Pulmonary lymph node (tissue), 1 donor: ENCODE data around the genes DNAJC22 and ASIC1.

GRCh38 chr12:49132796-49133532, 1.8 kb upstream of the TUBA1B start:
- PRO-cap: no peak

GRCh38 chr12:49225886-49226085, 36.9 kb upstream of the TUBA1A start:
- PRO-cap: no peak

DNA sequence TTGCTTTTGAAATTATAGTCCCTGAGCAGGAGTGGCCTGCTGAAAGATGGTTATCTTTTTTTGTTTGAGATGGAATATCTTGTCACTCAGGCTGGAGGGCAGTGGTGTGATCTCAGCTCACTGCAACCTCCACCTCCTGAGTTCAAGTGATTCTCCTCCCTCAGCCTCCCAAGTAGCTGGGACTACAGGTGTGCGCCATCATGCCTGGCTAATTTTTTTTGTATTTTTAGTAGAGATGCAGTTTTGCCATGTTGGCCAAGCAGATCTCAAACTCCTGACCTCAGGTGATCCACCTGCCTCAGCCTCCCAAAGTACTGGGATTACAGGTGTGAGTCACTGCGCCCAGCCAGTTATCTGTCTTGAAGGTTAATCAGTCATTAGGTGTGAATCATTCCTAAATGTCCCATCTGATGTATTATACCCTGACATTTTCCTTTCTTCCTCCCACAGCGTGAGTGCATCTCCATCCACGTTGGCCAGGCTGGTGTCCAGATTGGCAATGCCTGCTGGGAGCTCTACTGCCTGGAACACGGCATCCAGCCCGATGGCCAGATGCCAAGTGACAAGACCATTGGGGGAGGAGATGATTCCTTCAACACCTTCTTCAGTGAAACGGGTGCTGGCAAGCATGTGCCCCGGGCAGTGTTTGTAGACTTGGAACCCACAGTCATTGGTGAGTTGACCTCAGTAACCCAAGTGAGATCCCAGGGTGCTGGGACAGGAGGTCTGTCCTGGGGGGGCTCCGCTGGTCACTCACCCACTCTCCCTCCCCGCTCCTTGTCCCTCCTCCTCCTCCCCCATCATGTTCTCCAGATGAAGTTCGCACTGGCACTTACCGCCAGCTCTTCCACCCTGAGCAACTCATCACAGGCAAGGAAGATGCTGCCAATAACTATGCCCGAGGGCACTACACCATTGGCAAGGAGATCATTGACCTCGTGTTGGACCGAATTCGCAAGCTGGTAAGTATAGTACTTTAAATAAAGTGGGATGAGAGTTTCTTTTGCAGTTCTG, 4.4 kb downstream of the TUBA1C start:
- PRO-cap: no peak

DNA sequence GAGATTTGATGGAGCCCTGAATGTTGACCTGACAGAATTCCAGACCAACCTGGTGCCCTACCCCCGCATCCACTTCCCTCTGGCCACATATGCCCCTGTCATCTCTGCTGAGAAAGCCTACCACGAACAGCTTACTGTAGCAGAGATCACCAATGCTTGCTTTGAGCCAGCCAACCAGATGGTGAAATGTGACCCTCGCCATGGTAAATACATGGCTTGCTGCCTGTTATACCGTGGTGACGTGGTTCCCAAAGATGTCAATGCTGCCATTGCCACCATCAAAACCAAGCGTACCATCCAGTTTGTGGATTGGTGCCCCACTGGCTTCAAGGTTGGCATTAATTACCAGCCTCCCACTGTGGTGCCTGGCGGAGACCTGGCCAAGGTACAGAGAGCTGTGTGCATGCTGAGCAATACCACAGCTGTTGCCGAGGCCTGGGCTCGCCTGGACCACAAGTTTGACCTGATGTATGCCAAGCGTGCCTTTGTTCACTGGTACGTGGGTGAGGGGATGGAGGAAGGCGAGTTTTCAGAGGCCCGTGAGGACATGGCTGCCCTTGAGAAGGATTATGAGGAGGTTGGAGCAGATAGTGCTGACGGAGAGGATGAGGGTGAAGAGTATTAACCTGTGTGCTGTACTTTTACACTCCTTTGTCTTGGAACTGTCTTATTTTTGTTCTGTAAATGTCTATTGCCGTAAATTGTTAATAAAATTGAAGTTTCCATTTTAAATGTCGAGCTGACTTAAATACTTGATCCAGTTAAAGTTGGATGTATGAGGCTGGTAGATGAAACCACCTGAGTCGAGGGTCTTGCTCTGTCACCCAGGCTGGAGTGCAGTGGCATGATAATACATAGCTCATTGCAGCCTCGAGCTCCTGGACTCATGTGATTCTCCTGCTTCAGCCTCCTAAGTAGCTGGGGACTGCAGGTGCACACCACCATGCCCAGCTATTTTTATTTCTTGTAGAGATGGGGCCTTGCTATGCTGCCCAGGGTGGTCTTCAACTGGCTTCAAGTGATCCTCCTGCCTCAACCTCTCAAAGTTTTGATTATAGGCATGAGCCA, 8.1 kb downstream of the TUBA1C start:
- PRO-cap: no peak

- PRO-cap: no peak
Measured at GRCh38 chr12:49273671-49274350, 8.9 kb downstream of the TUBA1C start.

- PRO-cap: unidirectional peak, plus-strand start at chr12:49346936
Measured at GRCh38 chr12:49346552-49347092, at the start of gene DNAJC22. Gene DNAJC22 (plus strand): TSS chr12:49346888.

DNA sequence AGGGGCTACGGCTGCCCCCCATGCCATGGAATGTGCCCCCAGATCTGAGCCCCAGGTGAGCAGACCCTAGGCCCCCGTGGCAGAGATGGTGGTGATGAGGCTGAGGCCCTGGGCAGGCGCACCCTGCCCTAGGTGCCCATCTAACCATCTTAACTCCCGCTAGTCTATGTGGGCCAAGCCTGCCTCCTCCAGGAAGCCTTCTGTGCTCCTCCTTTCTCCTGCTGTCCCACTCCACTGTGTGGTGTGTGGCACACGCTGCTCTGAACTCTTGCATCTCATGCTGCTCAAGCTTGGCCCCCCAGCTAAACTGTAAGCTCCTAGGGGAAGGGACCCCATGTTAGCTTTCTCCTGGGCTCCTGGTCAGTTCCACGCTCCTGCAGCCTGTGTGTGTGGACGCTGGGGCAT, 12.0 kb downstream of the MCRS1 start:
- PRO-cap: no peak

DNA sequence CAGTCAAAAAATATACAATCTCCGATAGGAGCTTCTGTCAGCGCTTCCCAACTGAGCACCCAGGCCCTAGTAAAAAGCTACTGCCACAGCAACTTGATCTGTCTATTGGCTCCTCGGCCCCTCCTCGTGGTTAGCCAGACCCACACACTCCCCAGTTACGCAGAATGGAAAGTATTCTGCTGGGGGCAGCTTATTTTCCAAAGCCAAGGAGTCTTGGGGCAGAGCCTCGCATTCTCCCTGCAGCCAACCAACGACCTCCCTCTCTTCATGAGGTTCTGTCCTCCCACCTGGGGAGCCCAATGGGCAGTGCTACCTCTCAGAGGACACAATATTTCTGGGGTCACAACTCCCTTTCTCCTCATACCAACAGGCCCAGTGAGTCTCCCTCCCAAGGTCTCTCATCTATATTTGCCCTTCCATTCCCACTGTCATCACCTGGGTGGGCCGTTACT, 32.0 kb downstream of the FMNL3 start:
- PRO-cap: no peak

DNA sequence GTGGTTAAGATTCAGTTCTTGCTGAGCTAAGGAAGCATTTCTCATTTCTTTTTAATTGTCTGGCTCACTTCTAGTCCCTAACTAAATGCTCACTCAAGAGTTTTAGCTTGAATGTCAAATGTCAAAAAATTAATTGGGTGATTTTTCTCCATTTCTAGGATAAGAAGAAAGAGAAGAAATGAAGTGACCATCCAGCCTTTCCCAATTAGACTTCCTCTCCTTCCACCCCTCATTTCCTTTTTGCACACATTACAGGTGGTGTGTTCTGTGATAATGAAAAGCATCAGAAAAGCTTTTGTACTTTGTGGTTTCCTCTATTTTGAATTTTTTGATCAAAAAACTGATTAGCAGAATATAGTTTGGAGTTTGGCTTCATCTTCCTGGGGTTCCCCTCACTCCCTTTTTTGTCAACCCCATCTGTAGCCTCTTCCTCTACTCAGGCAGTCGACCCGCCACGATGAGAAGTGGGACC, 21.4 kb downstream of the TMBIM6 start:
- PRO-cap: no peak

- PRO-cap: no peak
Measured at GRCh38 chr12:49868798-49869876, 26.2 kb upstream of the BCDIN3D start.

- PRO-cap: no peak
Measured at GRCh38 chr12:49942926-49943609, 7.5 kb upstream of the AQP2 start.

GRCh38 chr12:49979157-49979751, 6.5 kb downstream of the AQP6 start:
- PRO-cap: no peak

GRCh38 chr12:50057040-50058281, at the start of gene ASIC1:
Gene ASIC1 (plus strand): TSS chr12:50057596.
- PRO-cap: unidirectional peak, plus-strand start at chr12:50057425; unidirectional peak, plus-strand start at chr12:50057641

DNA sequence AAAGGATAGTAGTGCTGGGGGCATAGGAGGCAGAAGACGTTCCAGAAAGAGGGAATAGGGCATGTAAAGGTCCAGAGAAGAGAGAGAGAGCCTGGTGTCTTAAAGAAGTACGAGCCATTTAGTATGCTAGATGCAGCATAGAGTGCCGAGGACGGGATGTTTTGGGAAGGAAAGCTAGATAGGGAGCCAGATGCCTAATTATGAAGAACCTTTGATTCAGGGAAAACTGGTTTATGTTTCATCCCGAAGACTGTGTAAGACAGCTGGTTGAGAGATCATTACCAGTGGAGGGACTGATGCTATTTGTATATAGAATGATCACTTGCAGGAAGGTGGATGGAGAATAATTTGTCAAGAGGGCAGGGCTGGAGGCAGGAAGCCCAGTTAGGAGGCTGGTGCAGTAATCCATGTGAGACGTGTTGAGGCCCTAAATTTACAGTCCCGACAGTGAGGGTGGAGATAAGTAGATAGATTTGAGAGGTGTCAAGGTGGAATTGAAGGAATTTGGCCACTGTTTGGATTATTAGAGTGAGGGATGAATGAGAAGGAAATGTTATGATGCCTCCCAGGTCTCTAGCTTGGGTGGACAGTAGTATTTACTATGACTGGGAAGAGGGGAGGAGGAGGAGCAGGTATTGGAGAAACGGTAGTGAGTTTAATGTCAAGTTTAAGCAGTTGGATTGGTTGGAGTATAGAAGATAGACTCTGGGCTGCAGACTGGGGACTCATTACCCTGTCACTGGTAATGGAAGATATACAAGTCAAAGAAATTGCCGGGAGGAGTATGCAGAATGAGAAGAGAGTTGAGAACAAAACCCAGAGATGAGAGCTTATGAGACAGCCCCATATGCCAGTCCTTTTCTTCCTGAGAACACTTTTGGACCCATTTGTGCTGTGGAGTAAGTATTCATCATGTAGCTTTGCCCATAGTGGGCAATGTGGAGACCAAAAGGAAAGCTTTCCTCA, 7.9 kb upstream of the GPD1 start:
- PRO-cap: no peak

DNA sequence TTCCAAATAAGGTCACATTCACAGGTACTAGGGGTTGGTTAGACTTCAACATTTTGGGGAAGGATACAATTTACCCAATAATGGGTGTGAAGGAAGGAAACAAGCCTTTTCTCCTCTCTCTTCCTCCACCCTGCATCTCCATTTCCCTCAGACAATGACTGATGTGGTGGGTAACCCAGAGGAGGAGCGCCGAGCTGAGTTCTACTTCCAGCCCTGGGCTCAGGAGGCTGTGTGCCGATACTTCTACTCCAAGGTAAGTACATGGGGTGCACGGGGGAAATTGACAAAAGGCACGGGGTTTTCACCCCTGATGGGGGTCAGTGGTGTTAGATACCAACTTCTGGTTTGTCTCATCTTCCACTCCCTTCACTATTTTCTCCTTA, 5.3 kb upstream of the GPD1 start:
- PRO-cap: unidirectional peak, plus-strand start at position 180 of the sequence

DNA sequence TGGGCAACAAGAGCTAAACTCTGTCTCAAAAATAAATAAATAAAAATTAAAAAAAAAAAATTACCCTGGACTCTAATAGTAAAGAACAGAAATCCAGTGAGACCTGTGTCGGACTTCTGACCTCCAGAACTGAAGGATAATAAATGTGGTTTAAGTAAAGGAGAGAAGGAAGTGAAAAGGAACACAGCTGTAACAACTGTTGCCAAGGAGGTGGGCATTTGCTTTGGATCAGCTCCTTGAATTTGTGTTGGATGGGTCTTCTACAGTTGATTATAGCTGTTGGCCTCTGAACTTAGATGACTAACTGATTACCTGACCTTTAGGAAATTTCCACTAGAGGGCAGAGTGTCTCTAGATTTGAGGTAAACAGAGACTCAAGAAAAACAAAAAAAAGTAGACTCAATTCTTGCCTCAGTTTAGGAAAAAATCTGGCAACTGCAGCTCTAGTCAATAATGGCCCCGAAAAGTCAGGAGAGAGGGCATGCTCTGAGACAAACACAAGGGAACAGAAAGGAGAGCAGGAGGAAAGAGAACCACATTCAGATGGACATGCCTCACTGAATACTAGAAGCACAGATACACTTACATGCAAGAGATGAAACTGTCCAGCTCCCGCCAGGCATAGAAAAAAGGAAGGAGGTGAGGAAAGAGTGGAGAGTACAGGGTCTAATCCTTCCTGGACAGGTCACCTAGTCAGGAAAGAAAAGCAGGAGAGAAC, 20.5 kb downstream of the COX14 start:
- PRO-cap: no peak

DNA sequence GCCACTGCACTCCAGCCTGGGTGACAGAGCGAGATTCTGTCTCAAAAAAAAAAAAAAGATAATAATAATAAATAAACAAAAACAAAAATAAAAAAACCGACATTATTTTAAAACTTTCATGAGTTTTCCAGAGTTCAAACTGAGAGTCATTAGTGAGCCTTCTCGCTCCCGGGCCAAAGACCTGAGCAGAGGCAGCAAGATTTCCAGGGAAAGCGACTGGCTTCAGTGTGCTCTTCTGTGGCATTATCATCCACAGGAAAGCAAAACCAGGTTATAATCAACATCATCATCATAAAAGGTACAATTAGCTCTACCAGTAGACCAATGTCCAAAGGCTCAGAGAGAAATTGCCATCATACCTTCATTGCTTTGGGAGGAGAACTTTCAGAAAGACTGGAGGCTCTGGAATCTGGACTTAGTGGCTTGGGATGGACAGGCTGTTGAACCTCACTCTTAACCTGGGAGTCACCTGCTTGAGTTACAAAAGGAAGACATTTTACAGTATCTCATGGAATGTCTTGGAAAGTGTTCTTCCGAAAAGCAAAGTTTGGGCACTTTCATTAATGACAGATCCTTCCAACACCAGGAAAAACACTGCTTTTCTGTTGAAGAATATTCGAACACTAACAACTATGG, 25.0 kb upstream of the CERS5 start:
- PRO-cap: no peak

- PRO-cap: no peak
Measured at GRCh38 chr12:50254368-50254659, 29.0 kb downstream of the LIMA1 start.

GRCh38 chr12:50297919-50298524, 14.7 kb upstream of the LIMA1 start:
- PRO-cap: no peak

- PRO-cap: no peak
Measured at GRCh38 chr12:50351266-50351734, 45.1 kb downstream of the FAM186A start.